M059J (cell line): ENCODE measurements around a stretch of chr3.

GRCh38 chr3:155862629-155863047 lies 7.8 kb upstream of the GMPS start:
- RAMPAGE, long total RNA = no peak

GRCh38 chr3:156148881-156149415 lies 28.6 kb downstream of the KCNAB1 start:
- RAMPAGE, long total RNA = no peak

DNA sequence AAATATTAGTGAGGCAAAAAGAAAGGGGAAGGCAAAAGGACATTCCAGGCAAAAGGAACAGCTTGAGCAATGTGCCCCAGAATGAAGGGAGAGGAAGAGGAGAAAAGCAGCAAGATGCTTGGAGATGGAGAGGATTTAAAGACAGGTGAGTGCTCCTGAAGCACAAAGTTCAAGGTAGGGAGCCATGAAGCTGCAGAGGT lies 26.4 kb downstream of the SSR3 start:
- RAMPAGE, long total RNA = no peak

DNA sequence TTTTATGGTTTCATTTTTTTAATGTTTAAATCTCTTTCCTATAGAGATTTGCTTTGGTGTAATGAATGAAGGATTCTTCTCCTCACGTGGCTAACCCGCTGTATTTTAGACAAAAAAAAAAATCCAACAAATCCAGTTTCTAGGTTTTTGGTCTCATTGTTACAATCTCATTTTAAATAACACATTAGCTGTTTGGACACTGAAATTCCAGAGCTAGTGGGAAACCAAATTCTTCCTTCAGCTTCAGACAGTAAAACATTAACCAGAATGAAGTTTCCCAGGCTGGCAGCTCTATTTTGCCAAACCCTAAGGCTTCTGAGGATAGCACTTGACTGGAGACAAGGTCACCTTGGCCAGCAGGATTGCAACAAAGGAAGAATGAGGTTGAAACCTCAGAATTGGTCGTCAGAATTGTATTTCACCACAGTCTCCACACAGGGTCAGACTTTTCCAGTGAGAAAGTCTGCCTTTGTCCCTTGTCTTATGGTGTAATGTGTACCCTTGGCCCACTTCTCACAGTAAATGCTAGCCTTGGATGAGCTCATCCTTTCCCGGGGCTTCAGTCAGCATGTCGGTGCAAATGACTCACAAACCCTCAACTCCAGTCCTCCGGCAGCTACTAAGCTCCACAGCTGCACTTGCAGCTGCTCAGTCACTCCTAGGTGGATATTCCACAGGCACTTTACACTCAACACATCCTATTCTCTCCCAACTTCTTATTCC lies 19.9 kb downstream of the SSR3 start:
- RAMPAGE, long total RNA = no peak

GRCh38 chr3:156547462-156548107 lies 7.3 kb downstream of the SSR3 start:
- RAMPAGE, long total RNA = no peak

DNA sequence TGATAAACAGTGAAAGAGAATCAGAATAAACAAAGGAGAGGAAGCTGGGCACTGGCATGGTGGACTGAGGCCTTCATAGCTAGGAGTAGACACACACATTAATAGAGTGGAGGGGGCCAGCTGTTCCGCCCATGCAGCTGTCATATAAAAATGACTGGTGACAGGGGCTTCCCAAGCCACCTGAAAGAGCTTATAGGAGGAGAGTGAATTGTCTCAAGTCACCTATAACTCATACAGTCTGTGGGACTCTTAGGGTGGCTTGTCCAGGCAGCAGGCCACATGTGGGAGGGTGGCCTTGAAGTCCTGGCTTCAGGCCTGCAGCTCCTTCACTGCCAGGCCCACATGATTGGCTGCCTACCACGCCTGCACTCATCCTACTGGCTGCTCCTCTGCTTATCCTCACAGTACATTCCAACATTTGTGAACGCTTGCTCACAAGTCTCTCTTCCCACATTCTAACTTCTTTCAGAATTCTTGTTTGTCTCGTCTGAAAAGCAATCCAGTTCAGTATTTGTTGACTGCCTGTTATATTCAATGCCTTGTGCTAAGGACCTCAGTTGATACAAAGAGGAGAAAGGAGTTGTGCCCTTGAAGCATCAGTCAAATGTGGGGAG lies 41.1 kb upstream of the TIPARP start:
- RAMPAGE, long total RNA = no peak

GRCh38 chr3:156665411-156665800 lies 9.0 kb upstream of the TIPARP start:
- RAMPAGE, long total RNA = no peak

- RAMPAGE, long total RNA = no peak
Measured at GRCh38 chr3:156674735-156674861, 208 bp downstream of the TIPARP start.

- RAMPAGE, long total RNA = no peak
Measured at GRCh38 chr3:156681677-156682480, 7.5 kb downstream of the TIPARP start.

DNA sequence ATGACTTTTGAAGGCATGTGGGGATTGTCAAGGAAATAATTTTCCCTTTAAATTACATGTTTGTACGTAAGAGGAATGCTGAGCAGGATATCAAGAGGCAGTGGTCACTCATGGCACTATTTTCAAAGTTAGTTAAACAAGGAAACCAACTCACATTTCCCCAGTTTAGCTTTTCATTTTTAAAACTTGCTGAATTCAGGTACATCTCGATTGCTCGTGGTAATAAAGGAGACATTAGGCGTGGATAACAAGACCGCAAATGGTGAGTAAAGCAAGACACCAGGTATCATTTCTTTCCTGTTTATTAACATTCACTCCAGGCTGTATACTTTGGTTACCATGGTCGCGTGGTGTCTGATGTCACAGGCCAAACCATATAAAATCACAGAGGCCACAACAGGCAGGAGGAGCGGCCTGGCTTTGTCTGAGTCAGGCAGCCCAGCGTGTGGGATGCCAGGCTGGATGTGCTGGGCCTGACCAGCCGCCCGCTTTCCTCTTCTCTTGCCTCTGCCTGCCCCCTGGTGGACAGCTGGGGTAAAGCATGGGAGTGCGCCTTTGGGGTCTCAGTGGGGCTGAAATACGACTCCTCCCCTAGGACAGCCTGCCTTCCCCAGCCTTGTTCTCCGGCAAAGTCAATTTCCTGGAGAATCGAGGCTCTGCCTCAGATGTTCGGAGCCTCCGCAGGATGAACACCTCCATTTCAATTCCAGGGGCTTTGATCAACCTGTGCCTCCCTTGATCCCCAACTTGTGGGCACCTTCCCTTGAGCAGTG lies 78.4 kb downstream of the CCNL1 start:
- RAMPAGE, long total RNA = no peak

GRCh38 chr3:157105233-157105640 lies 54.7 kb downstream of the CCNL1 start:
- RAMPAGE, long total RNA = no peak

DNA sequence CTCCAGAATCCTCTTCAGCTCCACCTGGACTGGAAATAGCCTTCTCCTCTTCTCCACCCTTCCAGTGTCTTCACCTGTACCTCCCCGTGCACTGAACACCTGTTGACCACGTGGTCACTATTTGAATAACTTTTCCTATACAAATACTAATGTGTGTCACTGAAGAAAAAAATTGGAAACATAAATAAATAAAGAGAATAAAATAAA lies 52.9 kb downstream of the CCNL1 start:
- RAMPAGE, long total RNA = no peak

- RAMPAGE, long total RNA = no peak
Measured at GRCh38 chr3:157111606-157111962, 48.4 kb downstream of the CCNL1 start.

- RAMPAGE, long total RNA = no peak
Measured at GRCh38 chr3:157115868-157116471, 44.0 kb downstream of the CCNL1 start.

DNA sequence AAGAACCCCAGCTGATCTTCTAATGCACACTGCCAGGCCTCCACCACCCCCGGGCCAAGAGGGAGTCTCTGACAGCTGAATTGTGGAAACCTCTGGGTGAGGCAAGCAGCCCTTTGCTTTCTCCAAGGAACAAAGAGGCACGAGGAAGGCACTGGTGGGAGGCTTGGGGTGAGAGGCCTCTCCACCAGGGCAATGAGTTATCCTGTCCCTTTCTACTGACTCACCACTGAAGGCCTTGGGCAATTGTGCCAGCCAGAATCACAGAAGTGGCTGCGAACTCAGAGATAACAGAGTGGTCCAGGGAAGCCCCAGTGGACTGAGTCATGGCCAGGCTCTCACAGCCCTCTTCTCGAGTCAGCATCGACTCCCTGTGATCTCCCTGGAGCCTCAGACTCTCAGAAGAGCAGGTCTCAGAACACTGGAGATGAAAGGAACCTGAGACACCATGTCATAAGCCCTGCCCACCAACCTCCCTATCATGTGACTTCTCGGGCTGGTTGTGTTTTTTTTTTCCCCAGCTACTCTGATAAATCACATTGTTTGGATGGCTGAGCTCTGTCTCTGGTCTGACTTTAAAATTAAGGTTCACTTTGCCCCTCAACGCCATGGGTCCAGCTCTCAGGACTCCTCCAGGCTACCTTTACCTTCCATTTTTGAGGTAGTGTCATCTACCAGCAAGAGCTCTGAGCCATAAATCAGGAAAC lies 31.6 kb downstream of the CCNL1 start:
- RAMPAGE, long total RNA = no peak

DNA sequence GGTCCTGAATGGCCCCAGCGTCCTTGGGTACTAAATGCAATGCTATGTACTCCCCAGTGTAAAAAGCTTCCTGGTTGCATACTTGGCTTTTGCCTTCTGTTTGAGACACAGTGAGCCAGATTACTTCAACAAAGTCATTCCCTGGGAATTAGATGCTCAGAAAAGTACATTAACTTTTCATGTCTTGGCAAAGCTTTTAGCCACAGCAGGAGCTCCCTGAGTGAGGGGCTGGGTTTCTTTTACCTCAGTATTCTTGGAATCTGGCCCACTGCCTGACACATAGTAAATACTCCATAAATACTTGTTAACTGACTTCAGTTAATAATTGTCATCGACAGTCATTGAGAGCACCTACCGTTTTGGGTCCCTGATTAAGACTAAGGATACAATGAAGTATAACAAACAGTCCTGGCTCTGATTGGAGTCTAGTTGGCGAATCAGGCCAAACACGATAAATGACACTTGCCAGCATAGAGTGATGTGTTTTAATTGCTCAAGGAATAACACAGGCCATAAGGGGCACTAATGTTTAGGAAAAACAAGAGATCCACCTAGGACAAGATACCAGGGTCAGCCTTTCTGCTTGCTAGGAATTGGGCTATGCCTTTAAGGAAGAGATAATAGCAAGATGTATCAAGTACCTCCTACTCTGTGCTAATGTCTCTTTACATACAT lies 23.8 kb downstream of the CCNL1 start:
- RAMPAGE, long total RNA = no peak

- RAMPAGE, long total RNA = no peak
Measured at GRCh38 chr3:157160652-157161375, 867 bp upstream of the CCNL1 start.

- RAMPAGE, long total RNA = no peak
Measured at GRCh38 chr3:157500137-157500570, 3.1 kb downstream of the VEPH1 start.

GRCh38 chr3:158585299-158585609 lies 14.3 kb downstream of the MLF1 start:
- RAMPAGE, long total RNA = no peak

GRCh38 chr3:158633124-158633412 lies 11.3 kb upstream of the GFM1 start:
- RAMPAGE, long total RNA = no peak